ENCODE data around the genes LCE4A, SPRR1A and ILF2.

DNA sequence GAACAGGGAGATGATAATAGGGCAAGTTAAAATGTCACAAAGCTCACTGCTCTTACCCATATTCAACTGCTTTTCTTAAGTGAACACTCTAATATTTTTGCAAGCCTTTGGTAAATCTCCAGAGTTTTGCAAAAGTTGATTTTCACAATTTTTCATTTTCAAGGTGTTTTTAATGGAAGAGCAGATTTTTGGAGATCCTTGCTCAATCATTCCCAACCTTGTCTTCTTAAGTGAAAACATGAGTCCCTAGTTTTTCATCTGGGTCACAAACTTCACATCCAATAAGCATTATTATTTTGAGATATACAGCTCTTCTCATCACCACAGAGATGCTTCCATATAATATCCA lies 4.0 kb upstream of the LCE3E start:
- PRO-cap, result no peak

DNA sequence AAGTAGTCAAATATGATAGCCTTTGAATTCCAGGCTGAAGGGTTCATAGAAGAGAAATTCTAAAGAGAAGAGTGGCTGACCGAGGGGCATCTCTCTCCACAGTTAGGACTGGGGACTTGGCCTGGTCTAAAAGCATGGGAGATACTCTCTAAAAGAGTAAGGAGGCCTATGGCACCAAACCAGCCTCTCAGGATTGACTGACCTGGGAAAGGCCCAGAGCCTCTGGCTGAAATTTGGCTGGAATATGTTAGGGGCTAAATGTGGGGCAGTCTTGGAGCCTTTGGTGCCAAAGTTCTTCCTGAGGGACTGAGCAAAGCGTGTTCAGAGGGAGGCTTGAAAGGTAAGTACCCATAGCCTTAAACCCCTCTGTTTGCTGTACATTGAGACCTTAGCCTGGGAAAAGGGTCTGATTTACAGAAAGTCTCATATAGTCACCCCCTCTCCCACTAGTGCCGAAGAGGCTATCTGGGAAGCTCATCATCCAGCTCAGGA lies at the start of gene LCE4A:
LCE4A (plus strand) TSS at position 451 of the 492 bp plus-strand sequence.
- PRO-cap, result no peak

DNA sequence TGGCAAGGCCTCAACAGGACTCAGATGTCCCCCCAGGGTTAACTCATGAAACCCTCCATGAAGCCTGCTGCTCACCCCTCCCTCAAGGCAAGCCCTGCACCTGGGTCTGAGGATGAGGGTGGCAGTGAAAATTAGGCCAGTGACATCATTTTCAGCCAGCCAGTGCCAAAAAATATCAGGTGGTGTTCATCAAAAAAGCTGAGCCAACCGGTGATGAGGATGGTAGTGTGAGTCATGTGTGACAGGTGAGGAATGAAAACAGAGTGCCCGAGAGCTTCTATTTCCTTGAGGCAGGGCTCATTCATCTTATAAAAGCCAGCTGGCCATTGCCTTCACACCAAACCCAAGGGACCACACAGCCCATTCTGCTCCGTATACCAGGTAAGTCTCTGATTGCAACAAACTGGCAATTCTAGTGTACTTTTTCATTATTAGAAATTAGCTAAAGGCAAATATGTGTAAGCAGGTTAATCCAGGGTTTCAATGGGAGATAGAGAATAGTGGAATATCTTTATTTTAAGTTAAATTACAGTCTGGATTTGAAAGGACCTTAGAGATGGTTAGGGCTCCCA lies at the start of gene SPRR1A:
SPRR1A (plus strand) TSS at position 337 of the 572 bp plus-strand sequence.
- PRO-cap, result no peak

DNA sequence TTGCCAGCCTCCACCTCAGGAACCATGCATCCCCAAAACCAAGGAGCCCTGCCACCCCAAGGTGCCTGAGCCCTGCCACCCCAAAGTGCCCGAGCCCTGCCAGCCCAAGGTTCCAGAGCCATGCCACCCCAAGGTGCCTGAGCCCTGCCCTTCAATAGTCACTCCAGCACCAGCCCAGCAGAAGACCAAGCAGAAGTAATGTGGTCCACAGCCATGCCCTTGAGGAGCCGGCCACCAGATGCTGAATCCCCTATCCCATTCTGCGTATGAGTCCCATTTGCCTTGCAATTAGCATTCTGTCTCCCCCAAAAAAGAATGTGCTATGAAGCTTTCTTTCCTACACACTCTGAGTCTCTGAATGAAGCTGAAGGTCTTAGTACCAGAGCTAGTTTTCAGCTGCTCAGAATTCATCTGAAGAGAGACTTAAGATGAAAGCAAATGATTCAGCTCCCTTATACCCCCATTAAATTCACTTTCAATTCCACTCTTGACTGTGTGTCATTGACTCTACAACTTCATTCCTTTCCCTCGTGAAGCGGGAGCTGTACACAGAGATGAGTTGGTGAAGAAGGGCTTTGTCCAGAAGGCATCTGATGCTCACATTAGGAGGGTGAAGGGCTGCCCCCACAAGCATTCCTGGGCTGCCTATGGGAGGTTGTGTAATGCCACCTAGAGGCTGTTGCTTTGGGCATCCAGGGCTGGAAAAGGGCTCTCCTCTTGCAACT lies 1.6 kb downstream of the SPRR1B start:
- PRO-cap, result no peak

GRCh38 chr1:153119085-153119809 lies 5.9 kb upstream of the SPRR2F start:
- PRO-cap, result no peak

GRCh38 chr1:153334634-153335230 lies 13.9 kb downstream of the PGLYRP4 start:
- PRO-cap, result no peak

DNA sequence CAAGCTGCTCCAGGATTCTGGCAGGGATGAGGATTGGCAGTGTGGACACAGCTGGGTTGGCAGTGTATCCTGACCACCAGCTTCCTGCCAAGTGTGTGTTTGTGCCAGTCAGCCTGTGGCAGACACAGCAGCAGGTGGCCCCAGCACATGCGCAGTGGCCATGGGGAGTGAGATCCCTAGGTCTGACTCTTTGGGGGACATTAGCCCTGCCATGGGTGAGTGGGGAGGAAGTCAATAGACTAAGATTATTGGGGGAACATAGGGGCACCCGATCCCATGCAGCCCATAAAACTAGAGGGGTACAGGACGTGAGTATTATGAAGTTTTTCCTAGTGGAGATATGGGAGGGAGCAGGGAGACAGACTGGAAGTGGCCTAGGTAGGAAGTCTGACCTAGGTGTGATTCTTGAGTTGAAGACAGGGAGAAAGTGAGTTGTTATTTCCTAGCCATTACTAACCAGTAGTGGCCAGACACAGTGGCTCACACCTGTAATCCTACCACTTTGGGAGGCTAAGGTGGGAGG lies 8.5 kb upstream of the SNAPIN start:
- PRO-cap, result no peak

DNA sequence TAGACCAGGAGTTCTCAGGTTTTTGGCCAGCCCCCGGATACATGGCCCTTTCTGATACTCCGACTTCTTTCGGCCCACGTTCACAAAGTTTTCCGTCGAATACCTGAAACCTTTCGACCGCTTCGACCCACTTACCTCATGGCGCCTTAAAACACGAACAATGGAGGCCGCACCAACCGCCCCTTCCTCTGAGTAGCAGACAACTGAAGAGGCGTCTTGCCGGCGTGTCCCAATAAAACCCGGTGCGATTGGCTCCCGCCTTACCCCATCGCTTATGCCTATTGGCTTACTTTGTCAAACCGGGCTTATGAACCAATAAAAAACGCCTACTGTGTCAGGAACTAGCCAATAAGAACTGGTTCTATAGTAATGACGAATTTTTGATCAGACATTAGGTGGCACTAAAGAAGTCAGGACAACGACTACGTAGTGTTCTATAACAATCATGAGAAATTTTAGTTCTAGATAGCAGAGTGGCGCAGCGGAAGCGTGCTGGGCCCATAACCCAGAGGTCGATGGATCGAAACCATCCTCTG lies at the start of gene ILF2:
ILF2 (minus strand) TSS at position 211 of the 536 bp plus-strand sequence.
- PRO-cap, result bidirectional peak, plus-strand start at position 464 of the sequence, minus-strand start at position 205 of the sequence

DNA sequence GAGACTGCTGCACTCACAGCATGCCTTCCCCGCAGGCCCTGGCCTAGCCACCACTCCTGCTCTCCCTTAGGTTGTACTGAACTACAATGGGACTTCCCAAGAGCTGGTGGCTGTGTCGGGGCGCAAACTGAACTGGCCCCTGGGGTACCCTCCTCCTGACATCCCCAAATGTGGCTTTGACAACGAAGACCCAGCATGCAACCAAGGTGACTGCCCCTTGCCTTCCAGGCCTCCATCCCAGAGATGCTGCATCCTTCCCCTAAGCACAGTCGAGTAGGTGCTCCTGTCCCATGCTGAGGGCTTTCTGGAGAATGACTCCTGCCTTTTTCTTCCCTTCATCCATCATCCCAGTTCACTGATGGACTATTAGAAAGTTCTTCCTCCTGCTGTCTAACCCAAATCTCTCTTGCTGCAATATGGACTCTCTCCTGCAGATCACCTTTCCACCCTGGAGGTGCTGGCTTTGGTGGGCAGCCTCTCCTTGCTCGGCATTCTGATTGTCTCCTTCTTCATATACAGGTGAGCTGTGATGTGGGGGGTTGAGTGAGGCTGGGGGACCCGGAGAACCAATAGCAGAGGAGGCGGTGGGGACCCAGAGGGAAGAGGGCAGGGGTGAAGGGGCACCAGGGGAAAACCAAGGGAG lies 4.9 kb downstream of the NPR1 start:
- PRO-cap, result no peak

DNA sequence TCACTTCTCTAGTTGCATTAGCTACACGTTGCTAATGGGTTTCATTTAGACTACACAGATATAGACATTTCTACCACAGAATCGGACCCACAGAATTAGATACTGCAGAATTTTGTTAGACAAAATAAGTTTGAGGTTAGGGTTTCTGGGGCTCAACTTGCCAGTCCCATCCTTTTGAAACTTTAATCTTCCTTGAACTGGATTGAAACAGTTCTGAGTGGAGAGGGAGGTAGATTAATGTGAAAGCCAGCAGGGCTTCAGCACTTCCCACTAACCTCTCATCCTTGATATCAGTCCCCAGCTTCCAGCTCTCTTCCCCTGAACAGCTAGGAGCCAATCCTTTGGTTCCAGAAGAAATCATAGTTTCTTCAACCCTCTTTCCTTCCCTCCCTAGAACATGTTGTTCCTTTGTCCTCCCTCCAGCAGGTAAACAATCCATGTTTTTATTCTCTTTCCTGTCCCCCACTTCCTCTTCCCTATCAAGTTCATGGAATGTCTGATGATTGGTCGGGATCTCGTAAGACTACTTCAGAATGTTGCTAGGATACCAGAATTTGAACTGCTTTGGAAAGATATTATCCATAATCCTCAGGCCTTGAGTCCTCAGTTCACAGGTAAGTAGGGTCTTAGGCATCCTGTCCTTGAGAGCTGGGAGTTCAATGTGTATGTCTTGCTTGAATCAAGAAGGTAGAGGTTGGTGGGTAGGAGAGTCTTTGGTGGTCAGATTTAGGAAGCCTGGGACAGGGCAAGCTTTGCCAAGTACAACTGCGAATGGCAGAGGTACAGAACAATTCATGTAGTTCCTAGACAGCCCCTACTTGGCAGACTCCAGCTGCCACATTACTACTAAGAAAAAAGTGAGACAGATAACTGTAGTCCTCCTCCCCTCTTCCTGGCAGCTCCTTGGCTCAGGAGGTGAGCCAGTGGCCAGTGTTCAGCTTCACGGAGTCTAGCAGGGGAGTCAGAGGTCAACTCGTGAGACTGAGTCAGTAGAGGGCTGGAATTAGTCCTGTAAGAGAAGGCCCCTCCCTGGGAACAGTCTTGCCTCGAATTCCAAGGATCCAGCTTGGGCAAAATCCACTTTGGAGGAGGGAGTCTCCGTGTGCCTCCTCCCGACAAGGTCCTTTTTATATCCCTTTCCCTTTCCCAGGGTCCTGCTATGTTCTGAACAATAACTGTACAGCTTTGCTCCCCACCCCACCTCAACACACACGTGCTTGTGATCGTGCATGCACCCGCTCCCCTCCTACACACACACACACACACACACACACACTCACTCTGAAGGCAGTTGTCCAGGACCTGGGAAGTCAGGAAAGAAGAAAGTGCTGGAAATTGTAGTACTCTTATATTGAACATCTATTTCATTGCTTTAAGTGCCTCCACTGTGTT lies 22.9 kb upstream of the SLC27A3 start:
- PRO-cap, result bidirectional peak, plus-strand start at position 1,076 of the sequence, minus-strand start at position 905 of the sequence

- PRO-cap, result no peak
Measured at GRCh38 chr1:153775881-153775974, 521 bp downstream of the SLC27A3 start.

DNA sequence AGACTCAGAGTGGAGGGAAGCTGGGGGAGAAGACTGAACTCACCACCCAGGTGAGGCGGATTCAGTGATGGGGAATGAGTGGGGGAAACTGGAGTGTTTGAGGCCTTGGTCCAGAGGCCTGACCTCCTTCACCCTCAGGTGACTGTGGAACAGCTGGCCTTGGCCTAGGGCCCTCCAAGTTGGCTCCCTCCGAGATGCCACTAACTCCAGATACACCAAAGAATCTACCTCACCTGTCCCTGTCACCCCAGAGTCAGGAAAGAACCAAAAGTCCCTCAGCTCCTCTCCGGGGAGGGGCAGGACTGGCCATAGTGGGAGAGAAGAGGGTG lies 27.3 kb downstream of the SLC27A3 start:
- PRO-cap, result no peak

DNA sequence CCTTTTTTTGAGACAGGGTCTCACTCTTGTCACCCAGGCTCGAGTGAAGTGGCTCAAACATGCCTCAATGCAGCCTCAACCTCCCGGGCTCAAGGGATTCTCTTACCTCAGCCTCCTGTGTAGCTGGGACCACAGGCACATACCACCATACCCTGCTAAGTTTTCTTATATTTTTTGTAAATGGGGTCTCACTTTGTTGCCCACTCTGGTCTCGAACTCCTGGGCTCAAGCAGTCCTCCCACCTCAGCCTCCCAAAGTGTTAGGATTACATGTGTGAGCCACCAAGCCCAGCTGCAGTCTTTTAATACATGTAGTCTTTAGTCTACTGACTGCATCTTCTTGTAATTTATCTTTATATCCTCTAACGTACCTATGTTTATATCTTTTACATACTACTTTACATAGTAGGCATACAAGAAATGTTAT lies 20.3 kb downstream of the GATAD2B start:
- PRO-cap, result no peak

DNA sequence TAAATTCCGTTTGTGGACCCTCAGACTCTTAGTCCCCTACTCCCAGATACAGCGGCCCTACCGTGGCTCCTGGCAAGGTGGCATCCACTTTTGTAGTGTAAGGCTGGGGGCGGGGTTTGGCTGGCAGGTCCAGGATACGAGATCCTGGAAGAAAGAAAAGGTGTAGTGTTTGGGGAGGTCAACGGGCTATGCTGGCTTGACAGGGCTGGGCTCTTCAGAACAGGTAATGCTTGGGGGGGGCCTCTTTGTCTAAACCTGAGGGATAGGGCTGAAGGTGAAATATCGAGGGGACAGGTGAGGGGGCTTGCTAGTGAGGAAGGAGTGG lies 348 bp downstream of the CREB3L4 start:
- PRO-cap, result no peak

- PRO-cap, result no peak
Measured at GRCh38 chr1:153981585-153982433, 4.3 kb downstream of the RAB13 start.

GRCh38 chr1:153985088-153985893 lies 848 bp downstream of the RAB13 start:
- PRO-cap, result unidirectional peak, plus-strand start at chr1:153985517

- PRO-cap, result unidirectional peak, minus-strand start at chr1:154155077; unidirectional peak, plus-strand start at chr1:154155539
Measured at GRCh38 chr1:154154753-154155835, 36.8 kb downstream of the TPM3 start.

GRCh38 chr1:154174598-154175095 lies 17.3 kb downstream of the TPM3 start:
- PRO-cap, result no peak

DNA sequence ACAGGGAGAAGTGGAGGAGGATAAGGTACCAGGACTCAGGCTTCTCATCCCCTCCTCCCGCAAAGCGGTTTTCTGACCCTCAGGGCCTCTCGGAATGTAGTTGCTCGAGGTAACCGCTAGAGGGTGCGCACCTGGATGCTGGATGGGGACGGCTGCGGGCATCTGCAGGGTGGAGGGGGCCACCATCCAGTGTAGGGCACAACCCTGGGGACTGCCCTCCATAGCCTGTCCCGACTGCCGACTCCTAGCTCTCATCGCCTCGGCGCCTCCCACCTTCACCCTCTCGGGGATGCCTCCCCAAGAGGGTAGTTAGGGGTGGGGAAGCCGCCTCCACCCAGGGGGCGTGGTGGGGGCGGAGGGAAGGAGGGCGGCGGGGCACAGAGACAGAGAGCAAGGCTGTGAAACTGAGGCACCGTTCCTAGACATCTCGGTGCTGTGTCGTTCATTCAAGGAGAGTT lies 656 bp upstream of the ATP8B2 start:
- PRO-cap, result bidirectional peak, plus-strand start at position 361 of the sequence, minus-strand start at position 282 of the sequence

DNA sequence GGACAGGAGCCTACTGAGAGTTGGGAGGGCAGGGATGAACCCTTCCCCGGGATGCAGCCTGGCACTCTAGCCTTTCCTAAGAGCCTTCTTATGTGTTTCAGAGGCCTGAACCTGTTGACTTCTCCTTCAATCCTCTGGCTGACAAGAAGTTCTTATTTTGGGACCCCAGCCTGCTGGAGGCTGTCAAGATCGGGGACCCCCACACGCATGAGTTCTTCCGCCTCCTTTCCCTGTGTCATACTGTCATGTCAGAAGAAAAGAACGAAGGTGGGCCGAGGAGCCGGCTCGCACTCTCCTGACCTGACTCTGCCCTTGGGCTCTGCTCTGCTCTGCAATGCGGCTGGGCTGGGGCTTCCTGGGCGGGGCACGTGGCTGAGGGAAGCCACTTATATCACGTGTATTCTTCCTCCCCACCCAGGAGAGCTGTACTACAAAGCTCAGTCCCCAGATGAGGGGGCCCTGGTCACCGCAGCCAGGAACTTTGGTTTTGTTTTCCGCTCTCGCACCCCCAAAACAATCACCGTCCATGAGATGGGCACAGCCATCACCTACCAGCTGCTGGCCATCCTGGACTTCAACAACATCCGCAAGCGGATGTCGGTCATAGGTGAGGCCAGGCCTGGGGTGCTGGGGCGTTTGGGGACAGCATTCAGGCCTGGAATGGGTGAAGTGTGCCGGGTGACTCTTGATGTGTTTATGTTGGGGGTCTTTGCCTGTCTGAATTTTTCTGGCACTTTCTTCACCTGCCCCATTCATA lies 17.5 kb downstream of the ATP8B2 start:
- PRO-cap, result no peak

All from tibial artery (tissue), 1 donor.